ENCODE measurements around a stretch of chr18.

GRCh38 chr18:58102775-58103211, 58.8 kb downstream of the NEDD4L start:
- PRO-cap, result no peak
- RAMPAGE, long total RNA, 3 experiments, result no peak in any of the 3 experiments

DNA sequence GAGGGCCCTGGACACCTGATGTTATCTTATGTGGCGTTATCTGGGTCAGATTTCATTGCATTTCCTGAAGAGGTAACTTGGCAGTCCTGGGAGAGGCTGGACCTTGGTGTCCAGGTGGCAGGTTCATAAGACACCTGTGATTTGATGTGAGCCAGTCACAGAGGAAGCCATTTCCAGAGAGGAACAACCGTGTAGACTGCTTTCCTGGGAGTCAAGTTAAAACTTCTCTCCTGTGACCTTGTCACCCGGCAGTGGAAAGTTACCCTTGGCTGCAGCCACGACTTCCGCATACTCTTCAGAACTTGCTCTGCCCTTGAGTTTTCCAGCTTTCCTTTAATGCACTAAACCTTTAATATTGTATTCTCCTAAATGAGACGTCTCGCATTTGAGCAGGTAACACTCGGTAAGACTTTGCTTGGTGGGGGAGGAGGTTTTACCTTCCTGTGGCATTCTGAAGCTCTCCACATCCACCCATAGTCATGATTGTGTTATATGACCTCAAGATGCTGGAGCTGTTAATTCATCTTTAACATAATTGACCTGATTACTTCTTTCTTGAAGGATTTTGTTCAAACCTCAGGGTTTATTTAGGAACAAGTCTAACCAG, 105.2 kb downstream of the NEDD4L start:
- PRO-cap, result no peak
- RAMPAGE, long total RNA, 3 experiments, result no peak in any of the 3 experiments

- PRO-cap, result no peak
- RAMPAGE, long total RNA, 3 experiments, result no peak in any of the 3 experiments
These were observed 169.9 kb downstream of the NEDD4L start for GRCh38 chr18:58213843-58214377.

GRCh38 chr18:58231930-58232658, 188.1 kb downstream of the NEDD4L start:
- PRO-cap, result no peak
- RAMPAGE, long total RNA, 3 experiments, result no peak in any of the 3 experiments

GRCh38 chr18:58321965-58322352, 277.9 kb downstream of the NEDD4L start:
- PRO-cap, result unidirectional peak, minus-strand start at chr18:58322128
- RAMPAGE, long total RNA, 3 experiments, result no peak in any of the 3 experiments

DNA sequence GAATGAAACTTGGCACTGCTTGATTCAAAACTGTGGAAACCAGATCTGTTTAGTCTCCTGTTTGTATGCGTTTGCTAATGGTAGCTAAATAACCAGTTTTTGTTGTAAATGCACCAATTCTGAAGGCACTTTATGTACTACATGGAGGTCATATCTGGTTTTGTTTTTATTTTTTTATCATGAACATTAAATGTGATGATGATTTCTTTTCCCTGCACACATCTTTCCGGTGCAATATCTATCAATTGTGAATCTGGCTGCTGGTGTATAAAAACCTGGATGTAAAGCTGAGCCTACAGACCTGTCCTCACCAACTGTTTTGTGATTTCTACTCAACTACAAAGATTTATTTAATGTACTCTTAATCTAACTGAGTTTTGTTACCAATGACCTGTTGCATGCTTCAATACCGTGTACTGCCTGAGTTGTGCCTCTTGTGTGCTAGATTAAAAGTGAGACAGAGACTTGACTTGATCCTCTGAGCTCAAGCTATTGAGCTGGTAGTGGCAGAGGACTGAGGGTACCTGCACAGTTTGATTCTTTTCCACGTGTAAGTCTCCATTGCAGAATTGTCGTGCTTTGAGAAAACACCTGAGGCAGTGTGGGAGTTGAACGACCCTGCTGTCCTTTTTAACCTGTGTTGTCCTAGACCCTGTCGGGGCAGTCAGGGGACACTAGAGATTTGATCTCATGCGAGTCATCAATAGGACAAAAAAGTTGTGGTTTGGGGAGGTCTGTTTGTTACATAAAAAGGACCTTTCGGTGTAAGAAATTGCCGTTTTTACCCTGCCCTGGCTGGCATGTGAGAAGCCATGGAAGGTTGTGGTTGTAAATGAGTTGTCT, 231.5 kb downstream of the ALPK2 start:
- PRO-cap, result no peak
- RAMPAGE, long total RNA, 3 experiments, result no peak in any of the 3 experiments

- PRO-cap, result no peak
- RAMPAGE, long total RNA, 3 experiments, result no peak in any of the 3 experiments
These were observed 184.6 kb downstream of the ALPK2 start for GRCh38 chr18:58444123-58444854.

- PRO-cap, result no peak
- RAMPAGE, long total RNA, 3 experiments, result no peak in any of the 3 experiments
These were observed 174.2 kb downstream of the ALPK2 start for GRCh38 chr18:58454224-58455471.

GRCh38 chr18:58526688-58527227, 102.1 kb downstream of the ALPK2 start:
- PRO-cap, result no peak
- RAMPAGE, long total RNA, 3 experiments, result no peak in any of the 3 experiments

DNA sequence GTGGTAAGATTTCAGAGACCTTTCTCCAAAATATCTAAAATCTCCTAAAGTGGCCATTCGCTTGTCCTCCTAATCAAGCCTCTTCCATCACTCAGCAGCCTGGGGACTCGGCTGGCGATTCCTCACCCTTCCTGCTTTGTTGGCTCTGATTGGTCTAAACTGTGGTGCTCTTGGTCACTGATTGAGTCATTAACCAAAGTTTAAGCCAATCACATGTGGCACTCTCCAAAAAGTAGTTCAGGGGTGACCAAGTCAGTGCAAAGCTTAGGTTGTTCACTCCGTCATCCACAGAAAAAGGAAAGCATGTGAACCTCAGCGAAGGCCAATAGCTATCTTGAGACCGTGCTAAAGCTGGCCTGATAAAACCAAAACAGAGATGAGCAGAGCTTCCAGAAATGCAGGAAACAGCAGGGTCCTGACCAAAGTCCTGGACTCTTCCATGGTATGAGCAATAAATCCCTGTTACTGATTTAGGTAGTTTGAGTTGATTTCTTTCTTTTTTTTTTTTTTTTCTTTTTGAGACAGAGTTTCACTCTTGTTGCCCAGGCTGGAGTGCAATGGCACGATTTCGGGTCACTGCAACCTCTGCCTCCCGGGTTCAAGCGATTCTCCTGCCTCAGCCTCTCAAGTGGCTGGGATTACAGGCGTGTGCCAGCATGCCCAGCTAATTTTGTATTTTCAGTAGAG, 4.8 kb downstream of the ALPK2 start:
- PRO-cap, result no peak
- RAMPAGE, long total RNA, 3 experiments, result no peak in any of the 3 experiments

- PRO-cap, result no peak
- RAMPAGE, long total RNA, 3 experiments, result no peak in any of the 3 experiments
These were observed 3.8 kb upstream of the ZNF532 start for GRCh38 chr18:58860644-58861497.

DNA sequence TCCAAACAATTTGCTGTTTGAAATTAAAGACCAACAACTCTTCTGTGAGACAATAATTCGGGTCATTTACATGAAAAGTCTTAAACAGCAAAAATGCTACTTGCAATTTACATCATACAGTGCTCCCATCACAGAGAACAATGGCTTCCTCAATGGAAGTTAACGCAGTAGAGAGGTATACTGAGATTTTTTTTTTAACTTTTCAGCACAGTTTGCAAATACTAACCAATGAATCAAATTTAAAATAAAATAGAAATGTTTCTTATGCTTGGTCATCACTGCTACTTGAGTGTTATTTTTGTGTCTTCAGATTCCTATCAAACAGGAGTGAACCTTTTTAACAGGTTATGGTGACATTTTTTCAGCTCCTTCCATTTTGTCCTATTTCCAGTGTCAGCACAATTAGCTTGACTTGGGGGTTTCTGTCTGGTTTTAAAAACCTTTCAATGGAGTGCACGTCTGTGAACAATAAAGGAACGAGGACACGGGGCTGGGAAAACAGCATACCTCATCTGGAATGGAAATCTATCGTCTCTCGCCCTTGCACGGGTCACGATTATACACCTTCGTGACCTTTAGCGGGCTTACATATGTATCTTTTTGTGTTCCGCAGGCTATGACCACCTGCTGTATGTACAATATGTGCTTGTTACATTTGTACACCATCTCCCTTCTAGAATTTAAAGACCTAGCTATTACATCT, 2.5 kb upstream of the ZNF532 start:
- PRO-cap, result no peak
- RAMPAGE, long total RNA, 3 experiments, result no peak in any of the 3 experiments

GRCh38 chr18:58863243-58864288, 1.1 kb upstream of the ZNF532 start:
- PRO-cap, result bidirectional peak, plus-strand start at chr18:58863683, minus-strand start at chr18:58863682; bidirectional peak, plus-strand start at chr18:58864093, minus-strand start at chr18:58863989
- RAMPAGE, long total RNA, 3 experiments, result no peak in any of the 3 experiments

- PRO-cap, result no peak
- RAMPAGE, long total RNA, 3 experiments, result no peak in any of the 3 experiments
These were observed 46.2 kb downstream of the ZNF532 start for GRCh38 chr18:58910821-58911302.

- PRO-cap, result no peak
- RAMPAGE, long total RNA, 3 experiments, result no peak in any of the 3 experiments
These were observed 47.0 kb downstream of the ZNF532 start for GRCh38 chr18:58911537-58912145.

DNA sequence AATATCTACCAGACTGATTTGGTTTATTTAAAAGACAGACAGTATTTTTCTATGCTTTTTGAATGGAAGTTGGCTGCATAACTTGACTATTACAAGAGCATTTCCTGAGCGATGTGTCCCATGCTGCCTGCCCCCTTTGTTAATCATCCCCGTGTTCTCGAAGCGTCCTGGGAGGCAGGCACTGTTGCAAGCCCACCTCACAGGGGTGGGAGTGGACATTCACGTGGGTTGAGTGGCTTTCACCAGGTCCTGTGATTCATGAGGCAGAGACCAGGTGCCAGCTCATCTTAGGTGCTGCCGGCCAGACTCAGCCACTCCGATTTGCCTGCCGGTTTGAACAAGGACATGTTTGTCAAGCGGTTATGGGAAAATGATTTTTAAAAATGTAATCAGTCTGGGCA, 112.5 kb downstream of the ZNF532 start:
- PRO-cap, result no peak
- RAMPAGE, long total RNA, 3 experiments, result no peak in any of the 3 experiments

DNA sequence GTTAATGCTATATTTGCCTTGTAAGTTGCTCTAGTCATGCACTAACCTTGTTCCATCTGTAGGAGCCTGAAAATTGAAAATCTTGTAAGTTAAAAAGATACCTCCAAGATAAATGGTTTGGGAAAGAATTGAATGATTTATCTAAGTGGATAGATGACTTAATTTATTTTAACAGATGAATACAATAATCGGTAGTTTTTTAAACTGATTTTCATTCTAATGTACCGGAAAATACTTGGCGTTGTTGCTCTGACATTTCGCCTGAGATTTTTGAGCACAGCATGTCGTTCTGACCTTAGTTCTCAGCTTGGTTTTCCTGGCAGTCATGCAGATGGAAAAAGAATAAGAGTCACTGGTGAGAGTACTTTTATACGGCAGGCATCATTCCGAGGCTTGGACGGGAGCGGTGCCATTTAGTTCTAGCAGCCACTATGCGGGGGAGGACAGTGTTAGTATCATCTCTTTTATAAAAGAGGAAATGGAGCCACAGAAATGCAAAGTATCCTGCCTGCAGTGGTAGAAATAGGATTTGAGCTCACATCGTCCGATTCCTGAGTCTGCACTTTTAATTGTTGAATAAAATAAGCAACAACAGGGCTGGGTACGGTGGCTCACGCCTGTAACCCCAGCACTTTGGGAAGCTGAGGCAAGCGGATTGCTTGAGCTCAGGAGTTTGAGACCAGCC, 134.1 kb downstream of the ZNF532 start:
- PRO-cap, result unidirectional peak, plus-strand start at position 384 of the sequence
- RAMPAGE, long total RNA, 3 experiments, result no peak in any of the 3 experiments

- PRO-cap, result no peak
- RAMPAGE, long total RNA, 3 experiments, result no peak in any of the 3 experiments
These were observed 112.7 kb upstream of the SEC11C start for GRCh38 chr18:59026779-59027543.

- PRO-cap, result no peak
- RAMPAGE, long total RNA, 3 experiments, result no peak in any of the 3 experiments
These were observed 7.5 kb downstream of the LMAN1 start for GRCh38 chr18:59351560-59351999.

GRCh38 chr18:59353089-59353399, 6.0 kb downstream of the LMAN1 start:
- PRO-cap, result no peak
- RAMPAGE, long total RNA, 3 experiments, result no peak in any of the 3 experiments